Kidney epithelial cell (primary cell): ENCODE data around the gene GPNMB.

DNA sequence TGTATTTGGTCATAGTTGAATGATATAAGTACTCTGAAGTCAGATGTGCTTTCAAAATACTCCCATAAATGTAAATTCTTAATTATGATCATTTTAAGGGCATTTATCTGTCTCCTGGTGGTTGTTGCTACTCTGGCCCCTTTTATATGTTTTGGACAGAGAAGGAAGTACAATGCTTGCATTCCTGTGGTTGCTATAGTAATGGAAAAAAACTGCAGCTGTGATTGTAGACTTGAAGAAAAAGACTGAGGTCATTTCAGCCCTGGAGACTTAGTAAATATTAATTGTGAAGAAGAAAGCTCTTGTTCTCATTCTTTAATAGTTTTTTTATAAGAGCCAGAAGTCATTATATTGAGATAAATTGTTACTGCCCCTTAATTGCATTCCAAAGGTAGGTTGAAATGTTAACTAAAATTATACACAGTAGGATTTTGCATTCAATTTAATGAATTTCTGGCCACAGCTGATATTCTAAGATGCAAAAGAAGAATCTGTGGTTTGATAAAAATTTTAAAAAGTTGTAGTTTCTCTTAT lies 70.3 kb upstream of the FERD3L start:
- RAMPAGE, long total RNA, result no peak

DNA sequence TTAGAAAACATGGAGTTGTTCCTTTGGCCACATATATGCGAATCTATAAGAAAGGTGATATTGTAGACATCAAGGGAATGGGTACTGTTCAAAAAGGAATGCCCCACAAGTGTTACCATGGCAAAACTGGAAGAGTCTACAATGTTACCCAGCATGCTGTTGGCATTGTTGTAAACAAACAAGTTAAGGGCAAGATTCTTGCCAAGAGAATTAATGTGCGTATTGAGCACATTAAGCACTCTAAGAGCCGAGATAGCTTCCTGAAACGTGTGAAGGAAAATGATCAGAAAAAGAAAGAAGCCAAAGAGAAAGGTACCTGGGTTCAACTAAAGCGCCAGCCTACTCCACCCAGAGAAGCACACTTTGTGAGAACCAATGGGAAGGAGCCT lies 214.4 kb downstream of the MACC1 start:
- RAMPAGE, long total RNA, result no peak
- RRBS, result no CpG with 5 or more reads among the region's 5 CpGs

DNA sequence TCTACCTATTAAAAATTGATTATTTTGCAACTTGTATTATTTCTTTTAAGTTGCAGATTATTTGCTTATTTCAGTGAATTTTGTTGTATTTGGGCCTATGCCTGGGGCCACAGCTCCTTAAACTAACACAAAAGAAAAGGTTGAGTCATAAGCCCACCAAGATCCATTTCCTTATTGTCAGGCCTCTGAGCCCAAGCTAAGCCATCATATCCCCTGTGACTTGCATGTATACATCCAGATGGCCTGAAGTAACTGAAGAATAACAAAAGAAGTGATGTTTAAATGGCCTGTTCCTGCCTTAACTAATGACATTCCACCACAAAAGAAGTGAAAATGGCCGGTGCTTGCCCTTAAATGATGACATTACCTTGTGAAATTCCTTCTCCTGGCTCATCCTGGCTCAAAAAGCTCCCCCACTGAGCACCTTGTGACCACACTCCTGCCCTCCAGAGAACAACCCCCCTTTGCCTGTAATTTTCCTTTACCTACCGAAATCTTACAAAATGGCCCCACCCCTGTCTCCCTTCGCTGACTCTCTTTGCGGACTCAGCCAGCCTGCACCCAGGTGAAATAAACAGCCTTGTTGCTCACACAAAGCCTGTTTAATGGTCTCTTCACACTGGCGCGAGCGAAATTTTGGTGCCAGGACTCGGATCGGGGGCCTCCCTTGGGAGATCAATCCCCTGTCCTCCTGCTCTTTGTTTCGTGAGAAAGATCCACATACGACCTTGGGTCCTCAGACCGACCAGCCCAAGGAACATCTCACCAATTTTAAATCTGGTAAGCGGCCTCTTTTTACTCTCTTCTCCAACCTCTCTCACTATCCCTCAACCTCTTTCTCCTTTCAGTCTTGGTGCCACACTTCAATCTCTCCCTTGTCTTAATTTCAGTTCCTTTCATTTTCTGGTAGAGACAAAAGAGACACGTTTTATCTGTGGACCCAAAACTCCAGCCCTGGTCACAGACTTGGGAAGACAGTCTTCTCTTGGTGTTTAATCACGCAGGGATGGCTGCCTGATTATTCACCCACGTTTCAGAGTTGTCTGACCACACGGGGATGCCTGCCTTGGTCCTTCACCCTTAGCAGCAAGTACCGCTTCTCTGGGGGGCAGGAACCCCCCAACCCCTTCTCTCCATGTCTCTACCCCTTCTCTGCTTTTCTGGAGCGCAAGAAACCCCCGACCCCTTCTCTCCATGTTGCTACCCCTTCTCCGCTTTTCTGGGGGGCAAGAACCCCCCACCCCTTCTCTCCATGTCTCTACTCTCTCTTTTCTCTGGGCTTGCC lies 96.2 kb downstream of the MACC1 start:
- RAMPAGE, long total RNA, result no peak
- RRBS, result no CpG with 5 or more reads among the region's 21 CpGs

DNA sequence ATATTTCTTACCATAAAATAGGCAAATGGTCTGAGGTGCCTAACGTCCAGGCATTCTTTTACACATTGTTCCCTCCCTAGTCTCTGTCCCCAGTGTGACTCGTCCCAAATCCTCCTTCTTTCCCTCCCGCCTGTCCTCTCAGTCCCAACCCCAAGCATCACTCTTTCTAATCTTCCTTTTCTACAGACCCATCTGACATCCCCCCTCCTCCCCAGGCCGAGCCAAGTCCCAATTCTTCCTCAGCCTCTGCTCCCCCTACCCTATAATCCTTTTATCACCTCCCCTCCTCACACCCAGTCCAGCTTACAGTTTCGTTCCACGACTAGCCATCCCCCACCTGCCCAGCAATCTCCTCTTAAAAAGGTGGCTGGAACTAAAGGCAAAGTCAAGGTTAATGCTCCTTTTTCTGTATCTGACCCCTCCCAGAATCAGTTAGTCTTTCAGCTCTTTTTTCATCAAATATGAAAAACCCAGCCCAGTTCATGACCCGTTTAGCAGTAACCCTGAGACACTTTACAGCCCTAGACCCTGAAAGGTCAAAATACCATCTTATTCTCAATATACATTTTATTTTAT lies 95.1 kb downstream of the MACC1 start:
- RAMPAGE, long total RNA, result no peak
- RRBS, result no CpG with 5 or more reads among the region's 7 CpGs

GRCh38 chr7:20123965-20124561 lies 93.1 kb downstream of the MACC1 start:
- RAMPAGE, long total RNA, result no peak
- RRBS, result no CpG with 5 or more reads among the region's 8 CpGs

- RAMPAGE, long total RNA, result no peak
- RRBS, result no CpG with 5 or more reads among the region's 17 CpGs
These were observed 1.5 kb upstream of the SP4 start for GRCh38 chr7:21426141-21426966.

GRCh38 chr7:21543646-21544369 lies 969 bp downstream of the DNAH11 start:
- RAMPAGE, long total RNA, result no peak
- RRBS, result no CpG with 5 or more reads among the region's 24 CpGs

- RAMPAGE, long total RNA, result no peak
- RRBS, result no CpG with 5 or more reads among the region's 6 CpGs
These were observed 3.5 kb upstream of the CDCA7L start for GRCh38 chr7:21949111-21949593.

DNA sequence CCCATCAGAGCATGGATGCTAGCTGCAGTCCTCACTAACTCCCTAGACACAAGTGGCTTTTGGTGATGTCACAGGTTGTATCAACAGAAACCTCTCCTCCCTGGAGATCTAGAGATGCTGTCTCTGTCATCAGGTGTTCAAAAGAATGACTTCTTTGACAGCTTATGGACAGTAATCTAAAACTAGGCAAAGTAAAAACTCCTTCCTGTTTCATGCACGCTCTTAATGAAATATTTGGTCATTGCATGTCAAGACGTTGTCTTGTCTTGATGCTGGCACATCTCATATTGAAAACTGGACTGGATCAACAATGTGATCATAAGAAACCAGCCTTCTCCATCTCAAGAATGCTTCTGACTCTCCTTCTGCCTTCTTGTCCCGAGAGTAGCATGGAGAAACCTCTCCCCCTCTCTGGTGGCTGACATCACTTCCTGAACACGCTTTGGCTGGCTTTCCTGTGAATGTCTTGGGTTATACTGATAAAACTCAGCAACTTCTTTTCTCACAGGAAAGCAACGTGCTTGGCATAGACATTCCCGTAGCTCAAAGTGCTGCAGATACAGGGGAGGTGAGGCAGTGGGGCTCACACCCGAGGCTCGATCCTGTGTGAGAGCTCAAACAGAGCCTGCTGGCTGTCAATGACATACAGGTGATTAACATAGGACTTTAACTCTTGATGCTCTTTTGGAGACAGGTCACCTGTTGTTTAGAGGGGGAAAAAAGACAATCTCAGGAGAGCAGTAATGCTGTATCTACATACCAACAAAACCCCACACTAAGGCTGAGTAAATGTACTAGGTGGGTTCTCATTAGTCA lies 176.3 kb upstream of the CDCA7L start:
- RAMPAGE, long total RNA, result no peak
- RRBS, result no CpG with 5 or more reads among the region's 8 CpGs

DNA sequence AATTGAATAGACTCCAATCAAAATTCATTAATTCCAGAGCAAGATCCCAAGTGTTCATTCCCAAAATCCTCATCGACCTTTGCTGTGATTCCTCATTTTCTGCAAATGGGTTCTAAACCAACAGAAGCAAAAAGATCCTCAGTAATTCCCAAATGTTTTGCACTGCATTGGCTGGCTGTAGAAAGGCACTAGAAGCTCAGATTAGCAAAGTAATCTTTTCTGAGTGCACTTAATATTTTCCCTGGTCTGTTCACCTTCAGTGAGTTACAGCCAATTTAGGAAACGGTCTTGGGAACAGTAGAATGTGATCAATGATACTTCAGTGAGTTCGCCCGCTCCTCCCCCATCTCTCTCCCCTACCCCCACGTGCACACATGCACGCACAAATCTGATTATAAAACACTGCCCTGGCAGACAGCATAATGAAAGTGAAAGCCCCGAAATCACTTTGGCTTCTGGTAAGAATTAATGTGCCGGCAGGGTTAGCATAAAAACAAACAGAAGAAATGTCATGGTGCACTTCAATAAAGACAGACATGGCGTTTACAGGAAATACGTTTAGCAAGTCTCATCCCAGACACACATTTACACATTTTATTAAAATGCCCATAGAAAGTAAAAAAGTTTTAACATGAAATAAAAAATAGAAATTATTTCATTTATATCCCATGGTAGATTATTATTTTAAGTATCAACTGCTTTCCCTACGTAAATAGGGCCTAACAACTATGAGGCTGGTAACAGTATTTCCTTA lies 201.4 kb upstream of the CDCA7L start:
- RAMPAGE, long total RNA, result no peak
- RRBS, result no CpG with 5 or more reads among the region's 11 CpGs

DNA sequence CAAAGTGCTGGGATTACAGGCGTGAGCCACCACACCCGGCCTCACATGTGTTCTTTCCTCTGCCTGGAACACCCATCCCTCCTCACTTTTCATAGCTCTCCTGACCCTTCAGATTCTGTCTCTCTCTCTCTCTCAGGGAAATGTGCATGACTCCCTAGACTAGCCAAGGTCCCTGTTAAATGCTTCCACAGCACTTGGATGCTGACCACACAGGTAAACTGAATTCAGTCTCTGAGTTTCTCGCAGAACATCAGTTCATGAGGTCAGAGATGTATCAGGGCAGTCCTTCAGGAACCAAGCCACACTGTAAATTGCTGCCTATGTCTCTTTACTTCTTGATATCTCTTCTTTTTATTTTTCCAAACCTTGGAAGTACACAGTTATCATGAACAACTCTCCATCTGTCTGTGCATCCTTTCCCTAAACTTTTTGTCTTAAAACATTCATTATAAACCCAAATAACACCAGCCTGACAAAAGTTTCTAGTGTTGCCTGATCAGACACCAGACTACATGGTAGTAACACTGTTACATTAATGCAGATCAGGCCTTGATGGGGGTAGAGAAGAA lies 144.6 kb downstream of the RAPGEF5 start:
- RAMPAGE, long total RNA, result no peak
- RRBS, result no CpG with 5 or more reads among the region's 3 CpGs

DNA sequence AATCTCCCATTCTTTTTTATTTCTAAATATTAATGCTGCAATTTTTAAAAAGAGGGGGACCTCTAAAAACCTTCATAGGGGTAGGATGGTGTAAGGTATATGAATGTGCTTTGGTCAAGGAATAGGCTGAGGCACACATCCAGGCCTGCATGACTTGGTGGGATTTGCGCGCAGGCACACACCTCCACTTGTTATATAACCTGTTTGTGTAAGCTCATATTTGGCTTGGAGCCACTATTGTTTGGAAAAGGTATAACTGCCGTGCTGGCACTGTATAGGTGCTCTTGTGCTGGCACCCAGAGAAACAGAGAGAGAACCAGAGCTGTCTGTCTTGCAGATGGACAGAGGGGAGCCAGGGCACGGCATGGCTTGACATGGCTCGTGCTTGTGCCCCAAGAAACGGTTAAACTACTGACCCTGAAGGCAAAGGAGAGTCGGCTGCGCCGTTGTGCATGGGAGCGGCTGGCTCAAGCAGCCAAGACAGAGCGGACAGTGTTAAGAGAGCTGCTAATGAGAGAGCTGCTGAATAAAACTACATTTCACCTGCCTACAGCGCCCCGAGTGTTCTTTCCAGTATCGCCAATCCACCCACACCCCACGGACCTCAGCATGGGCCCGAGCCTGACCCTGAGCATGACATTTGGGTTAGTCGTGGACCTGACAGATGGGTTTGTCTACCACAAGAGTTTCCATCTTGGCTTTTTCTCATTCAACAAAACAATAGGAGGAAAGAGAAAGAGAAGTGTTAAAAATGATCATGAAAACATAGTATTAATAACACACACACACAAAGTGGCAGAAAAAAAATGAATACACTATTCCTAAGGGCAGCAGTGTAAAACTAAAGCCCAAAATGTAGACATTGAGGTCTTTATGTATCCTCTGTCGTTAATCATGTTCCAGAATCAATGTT lies 23.2 kb downstream of the RAPGEF5 start:
- RAMPAGE, long total RNA, result no peak
- RRBS, result no CpG with 5 or more reads among the region's 18 CpGs

DNA sequence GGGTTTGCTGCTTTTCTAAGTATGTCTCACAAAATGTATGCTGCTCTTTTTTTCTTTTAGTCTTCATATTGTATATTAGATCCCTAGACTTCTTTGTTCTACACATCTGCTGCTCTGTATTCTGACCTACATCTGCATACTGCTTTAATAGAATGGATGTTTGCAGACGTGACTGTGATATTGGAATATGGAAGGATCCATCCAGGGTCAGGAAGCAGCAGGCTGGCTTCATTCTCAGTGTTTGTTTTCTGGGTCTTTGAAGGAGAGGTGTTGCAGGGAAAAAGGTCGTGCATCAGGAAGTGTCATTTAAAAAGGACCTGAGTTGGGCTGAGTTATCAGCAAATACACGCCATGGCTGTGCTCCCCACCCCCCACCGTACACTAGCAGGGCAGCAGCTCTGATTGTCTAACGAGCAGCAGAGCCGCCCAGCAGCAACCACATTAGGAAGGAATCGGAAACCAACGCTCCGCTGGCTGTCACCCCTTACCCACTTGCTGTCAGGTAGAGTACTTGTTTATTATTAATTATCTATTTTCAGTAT lies 63.0 kb upstream of the STEAP1B start:
- RAMPAGE, long total RNA, result no peak
- RRBS, result no CpG with 5 or more reads among the region's 9 CpGs

DNA sequence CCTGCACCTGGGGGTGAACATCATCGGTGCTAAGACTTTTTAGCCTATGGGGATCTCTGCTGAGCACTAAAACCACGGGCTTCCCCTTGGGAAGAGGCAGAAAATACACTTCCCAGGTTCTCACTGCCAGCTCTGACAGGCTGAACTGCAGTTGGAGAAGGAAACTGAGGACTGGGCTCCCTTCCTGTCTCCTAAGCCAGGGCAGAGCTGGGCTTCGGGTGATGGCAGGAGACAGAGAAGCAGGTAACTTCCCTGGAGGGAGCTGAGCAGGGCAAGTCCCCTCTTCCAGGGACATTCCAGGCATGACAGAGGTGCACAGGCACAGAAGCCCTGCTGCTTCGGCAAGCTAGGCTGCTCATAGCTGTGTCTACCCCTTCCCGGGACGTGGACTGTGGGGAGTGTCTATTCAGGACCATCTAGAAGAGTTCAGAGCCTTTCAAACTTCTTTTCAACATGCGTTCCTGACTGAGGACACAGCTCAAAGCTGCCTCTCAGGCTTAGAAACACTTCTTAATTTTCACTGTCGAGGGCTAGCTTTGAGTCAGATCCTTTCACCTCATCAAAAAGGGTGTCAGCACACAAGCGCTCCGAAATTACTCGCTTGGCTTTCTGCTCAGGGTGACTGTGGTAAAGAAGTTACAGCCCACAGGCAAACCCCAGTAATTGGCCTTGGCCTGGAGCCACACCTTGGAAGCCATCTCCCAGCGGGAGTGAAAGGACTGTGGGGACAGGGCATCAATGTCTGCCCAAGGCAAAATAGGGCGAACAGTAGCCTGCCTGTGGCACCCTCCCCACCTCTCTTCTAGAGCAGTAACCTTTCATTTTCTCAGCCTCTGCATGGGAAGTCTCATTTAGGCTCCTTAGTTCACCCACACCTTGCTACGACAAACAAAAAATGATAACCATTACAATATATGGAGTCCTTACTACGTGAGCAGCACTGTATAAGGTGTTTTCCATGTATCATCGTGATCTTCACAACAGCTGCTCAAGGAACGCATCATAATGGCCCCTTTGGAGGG lies 63.8 kb upstream of the STEAP1B start:
- RAMPAGE, long total RNA, result no peak
- RRBS, result no CpG with 5 or more reads among the region's 17 CpGs

- RAMPAGE, long total RNA, result no peak
- RRBS, result no CpG with 5 or more reads among the region's 16 CpGs
These were observed 1.5 kb upstream of the IL6 start for GRCh38 chr7:22725248-22726105.

DNA sequence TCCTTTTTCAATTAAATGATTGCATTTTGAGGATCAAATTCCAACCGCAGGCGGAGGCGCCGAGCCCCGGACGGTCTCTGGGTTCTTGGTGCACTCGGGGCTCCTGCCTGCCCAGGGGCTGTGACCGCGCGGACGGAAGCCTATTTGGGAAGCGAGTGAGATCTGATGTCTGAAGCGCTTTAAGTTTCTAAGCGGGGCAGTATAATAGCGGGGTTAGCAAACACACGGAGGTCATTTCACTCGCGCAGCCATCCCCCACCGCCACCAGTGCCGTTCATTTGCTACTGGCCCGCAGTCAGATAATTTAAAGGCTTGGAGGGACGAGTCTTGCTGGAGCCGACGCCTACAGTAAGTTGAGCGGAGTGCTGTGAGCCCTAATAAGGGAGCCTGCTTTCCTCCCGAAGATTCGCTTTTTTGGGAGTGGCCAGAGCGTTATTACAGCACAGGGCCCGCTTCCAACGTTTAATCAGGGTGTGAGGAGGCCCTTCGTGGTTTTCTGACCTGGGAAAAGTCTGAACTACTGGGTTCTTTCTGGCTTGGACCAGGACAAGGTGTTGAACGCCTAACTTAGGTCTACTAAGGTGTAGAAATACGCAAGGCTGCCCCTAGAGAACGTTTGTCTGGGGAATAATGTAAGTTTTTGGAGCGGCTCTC lies 32.1 kb upstream of the TOMM7 start:
- RAMPAGE, long total RNA, result no peak
- RRBS, result no CpG with 5 or more reads among the region's 35 CpGs

DNA sequence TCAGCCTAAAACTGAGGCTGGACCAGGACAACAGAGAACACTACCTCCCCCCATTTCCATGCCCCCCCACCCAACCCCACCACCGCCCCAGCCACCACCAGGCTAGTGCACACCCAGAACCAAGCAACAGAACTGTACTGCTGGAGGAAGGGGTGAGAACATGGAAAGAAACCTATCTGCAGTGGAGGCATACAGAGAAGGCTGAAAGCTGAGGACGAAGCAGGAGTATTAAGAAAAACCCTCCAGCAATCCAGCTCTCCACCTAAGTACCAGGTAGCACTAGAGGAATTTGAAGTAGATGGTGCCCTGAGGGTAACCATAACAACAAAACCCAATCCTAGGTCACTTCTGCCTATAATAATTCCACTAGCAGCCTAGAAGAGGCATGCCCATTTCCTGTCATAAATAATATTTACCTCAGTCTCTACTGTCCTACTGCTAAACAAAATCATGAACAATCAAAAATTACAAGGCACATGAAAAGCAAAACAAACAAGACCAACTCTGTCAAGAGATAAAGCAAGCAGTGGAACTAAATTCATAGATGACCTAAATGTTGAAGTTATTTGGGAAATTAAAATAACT lies 51.1 kb downstream of the HYCC1 start:
- RAMPAGE, long total RNA, result no peak
- RRBS, result no CpG with 5 or more reads among the region's 2 CpGs

- RAMPAGE, long total RNA, result no peak
- RRBS, result no CpG with 5 or more reads among the region's 7 CpGs
These were observed 4.7 kb upstream of the HYCC1 start for GRCh38 chr7:23018443-23019197.

DNA sequence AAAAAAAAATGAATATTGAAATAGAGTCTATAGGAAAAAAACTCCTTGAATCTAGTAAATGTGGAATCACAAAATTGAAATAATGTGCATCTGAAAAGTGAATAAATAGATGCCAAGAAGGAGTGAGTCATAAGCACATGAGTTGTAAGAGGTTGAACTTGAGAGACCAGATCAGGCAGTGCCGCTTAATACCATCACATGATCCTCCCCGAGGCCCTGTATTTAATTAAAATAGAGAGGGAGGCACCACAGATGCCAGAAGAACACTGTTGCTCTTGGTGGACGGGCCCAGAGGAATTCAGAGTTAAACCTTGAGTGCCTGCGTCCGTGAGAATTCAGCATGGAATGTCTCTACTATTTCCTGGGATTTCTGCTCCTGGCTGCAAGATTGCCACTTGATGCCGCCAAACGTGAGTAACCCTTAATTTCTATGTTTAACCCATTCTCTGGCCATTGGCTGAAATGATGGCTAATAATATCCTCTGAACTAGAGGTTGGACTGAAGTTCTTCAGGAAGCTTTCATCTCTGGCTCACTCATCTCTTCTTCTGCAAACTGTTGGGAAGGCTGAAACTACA lies at the start of gene GPNMB:
Gene GPNMB, plus strand, starts transcription at position 258 of the 577 bp plus-strand sequence.
- RAMPAGE, long total RNA, result no peak
- RRBS, result no CpG with 5 or more reads among the region's 7 CpGs

DNA sequence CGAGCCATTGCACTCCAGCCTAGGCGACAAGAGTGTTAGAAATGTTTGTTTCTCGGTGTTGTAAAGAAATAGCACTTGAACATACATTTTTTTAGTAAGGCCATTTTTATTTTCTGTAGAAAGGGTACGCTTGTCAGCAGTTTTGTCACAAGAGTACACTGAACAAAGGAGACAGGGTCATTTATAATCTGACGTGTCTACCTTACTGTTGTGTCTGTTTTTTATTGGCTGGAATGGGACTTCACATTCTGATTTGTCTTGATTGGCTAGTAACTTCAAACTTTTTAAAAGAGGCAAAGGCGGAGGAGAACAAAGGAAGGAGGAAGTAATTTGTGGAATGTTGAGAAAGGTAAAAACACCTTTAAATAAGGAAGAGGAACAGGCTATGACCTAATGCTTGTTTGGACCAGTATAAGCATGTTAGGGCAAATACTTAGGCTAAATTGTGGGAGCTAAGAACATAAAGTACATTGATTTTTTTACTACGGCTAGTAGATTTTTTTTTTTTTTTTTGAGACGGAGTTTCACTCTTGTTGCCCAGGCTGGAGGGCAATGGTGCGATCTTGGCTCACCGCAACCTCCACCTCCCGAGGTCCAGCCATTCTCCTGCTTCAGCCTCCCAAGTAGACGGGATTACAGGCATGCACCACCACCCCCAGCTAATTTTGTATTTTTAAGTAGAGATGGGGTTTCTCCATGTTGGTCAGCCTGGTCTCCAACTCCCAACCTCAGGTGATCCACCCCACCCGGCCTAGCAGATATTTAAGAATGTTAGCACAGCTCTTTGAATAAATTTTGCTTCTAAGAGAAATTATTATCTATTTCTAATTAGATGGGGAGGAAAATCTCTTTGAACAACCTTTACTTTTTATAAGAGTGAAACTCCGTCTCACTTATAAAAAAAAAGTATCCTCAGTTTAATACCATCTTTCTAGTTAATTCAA lies 17.9 kb downstream of the TRA2A start:
- RAMPAGE, long total RNA, result no peak
- RRBS, result no CpG with 5 or more reads among the region's 14 CpGs